GM19239 (cell line): ENCODE results near the gene AMER3.

DNA sequence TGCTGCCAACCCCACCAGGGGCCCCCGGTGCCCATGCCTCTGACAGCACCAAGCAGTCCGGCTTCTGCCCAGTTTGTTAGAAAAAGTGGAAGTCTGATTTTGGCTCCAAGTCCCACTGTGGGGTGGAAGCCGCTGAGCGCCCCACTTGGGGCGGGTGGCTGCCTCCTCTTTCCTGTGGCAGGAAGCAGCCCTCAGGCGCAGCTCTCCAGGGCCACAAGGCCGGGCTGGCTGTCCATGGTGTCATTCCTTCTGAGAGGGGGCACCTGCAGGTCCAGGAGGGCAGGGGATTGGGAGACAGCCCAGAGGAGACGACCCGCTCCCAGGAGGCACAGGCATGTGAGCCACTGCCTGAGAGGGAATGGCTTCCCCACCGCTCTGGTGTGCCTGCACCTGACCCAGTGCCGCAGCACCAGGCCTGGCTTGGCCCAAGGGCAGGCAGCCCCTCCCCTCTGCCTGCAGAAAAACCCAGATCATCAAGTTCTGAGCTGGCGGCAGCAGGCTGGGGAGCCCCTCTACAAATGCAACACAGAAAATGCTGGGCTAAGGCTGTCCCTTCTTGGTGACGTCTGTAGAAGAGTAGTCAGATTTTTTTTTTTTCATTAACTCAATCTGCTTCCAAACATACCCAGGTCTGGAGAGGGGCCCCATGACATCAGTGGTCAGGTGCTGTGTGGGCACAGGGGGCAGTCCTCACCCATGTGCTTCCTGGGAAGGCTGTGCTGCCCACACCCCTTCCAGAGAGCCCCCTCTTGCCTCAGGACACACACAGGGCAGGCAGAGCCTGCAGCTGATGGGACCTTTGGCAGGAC, 38.4 kb downstream of the HS6ST1 start:
- RRBS = no CpG with 5 or more reads among the region's 13 CpGs

DNA sequence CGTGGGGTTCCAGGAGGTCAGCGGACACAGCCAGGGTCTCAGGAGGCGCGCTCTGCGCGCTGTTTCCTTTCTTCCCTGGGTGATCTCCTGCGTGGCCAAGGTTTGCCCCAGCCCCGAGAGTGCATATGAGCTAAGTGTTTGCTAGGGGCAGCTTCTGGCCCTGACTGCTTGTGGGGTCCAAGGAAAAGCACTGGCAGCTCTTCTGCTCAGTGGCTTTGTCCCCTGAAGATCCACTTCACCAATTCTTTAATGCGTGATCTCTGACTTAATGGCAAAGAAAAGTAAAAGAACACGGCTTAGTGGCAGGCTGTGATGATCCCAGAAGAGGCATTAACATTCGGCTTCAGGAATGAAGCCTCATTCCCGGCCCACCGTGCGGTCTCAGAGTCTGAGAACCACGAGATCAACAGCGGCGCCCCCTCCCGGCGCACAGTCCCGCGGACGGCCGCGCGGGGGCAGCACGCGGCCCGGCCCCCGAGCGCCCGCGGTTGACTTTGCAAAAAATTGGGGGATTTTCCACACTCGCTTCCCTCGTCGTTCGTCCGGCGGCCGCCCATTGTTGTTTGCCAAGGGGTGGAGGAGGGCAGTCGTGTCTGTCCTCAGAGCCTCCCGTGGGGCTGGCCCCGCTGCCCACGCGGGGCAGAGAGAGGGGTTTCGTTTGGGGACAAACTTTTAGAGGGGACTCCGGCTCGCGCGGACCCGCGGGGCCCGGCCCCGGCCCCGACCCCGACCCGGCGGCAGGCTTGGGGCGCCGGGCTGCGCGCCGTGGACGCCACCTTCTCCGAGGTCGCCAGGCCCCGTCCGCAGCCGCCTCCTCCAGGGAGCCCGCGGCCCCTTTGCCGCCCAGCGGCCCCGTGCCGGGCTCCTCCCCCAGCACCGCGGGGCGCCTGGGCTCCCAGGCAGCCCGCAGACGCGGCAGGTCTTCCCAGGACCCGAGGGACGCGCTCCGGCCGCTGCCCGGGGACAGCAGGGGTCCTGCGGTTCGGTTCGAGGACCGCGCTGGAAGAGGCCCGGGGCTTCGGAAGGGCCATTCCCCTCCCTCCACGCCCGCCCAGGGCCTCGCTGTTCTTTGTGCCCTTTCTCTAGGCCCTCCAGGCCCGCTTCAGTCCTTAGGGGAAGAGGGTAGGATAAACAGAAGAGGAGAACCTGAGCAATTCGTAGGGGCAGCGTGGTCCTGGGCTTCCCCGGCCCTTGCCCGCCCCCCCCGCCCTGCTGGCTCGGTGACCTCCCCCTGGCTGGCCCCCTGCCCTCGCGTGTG, 3.3 kb upstream of the HS6ST1 start:
- RRBS = 3% methylated on average over 42 of the region's 105 CpGs

DNA sequence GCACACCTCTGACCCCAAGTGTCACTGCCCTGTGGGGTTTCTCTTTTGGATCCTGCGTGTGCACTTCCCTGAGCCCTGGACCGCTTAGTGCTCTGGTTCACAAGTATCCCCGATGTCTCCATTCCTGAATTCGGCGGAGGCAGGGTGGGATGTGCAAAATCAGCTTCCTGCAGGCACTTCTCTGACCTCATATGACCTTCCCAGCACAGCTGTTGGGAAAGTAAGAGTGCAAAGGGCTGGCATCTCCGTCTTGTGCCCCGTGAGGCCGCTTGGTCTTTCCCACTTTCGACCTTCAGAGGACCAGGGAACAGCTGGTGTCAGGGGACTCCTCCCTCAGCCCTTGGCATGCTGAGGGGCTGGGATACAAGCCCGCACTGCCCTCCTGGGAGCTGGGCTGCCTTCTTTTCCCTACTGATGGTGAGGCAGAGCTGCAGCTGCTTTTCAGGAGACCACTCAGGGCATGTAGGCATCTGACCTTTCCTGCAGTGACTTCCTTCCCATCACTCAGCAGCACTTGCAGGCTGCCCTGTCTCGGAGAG, 277.1 kb upstream of the HS6ST1 start:
- RRBS = no CpG with 5 or more reads among the region's 11 CpGs

GRCh38 chr2:129243408-129243607, 736.2 kb upstream of the RAB6C start:
- RRBS = no CpG with 5 or more reads among the region's 2 CpGs

DNA sequence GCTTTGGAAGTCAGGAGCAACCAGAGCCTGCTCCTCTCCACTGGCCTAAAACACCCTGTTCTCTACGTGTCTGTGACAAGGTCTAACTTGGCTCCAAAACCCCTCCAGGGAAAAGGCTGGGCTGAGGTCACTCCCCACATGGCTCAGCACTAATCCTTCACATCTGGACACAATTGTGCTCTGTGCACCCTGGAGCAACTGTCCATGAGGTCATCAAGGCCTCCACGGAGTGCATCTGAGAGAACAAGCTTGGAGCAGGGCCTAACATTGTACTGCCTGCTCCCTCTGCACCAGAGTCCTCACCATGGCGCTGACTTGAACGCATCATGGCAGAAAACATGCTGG, 49.8 kb upstream of the RAB6C start:
- RRBS = no CpG with 5 or more reads among the region's 4 CpGs

- RRBS = no CpG with 5 or more reads among the region's 7 CpGs
Measured at GRCh38 chr2:129981621-129982098, 2.2 kb downstream of the RAB6C start.

- RRBS = 95% methylated on average over 4 of the region's 17 CpGs
Measured at GRCh38 chr2:130154886-130155508, 10.1 kb upstream of the CCDC74B start.

DNA sequence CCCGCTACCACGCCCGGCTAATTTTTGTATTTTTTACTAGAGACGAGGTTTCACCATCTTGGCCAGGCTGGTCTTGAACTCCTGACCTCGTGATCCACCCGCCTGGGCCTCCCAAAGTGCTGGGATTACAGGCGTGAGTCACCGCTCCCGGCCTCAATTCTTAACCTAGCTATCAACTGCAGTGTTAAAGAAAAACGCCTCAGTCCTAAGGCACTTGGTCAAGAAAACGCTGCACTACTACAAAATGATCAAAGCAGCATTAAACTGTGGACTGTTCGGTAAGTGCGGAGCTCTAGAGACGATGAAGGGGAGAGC, 1.0 kb downstream of the SMPD4 start:
- RRBS = no CpG with 5 or more reads among the region's 14 CpGs

DNA sequence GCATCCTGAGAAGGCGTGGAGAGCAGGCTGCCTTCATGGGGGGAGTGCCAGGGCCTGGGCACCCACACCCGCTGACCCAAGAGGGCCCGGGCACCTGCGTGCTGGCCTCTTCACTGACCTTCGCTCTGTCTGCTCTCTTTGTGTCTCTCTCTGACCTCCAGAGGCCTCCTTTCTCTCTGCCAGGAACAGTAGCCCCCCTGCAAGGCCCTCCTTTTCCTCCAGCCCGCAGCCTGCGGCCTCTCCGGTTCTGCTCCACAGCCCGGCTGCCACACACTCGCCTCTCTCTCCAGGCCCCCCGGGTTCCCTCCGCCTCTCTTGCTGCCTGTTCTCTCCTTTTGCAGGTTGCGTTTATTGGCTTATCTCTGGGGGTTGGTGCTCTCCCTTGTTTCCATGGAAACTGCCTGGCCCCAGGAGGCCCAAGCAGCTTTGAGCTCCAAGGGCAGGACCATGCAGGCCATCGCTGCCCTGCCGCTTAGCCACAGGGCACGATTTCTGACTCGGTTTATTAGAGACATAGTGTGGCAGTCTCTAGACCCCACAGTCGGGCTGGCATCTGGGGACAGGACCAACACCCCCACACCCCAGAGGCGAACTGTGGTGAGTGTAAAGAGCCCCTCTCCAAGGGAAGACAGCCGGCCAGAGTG, 1.7 kb downstream of the MZT2B start:
- RRBS = no CpG with 5 or more reads among the region's 20 CpGs

- RRBS = no CpG with 5 or more reads among the region's 1 CpG
Measured at GRCh38 chr2:130274729-130274928, 67.3 kb downstream of the CCDC115 start.

DNA sequence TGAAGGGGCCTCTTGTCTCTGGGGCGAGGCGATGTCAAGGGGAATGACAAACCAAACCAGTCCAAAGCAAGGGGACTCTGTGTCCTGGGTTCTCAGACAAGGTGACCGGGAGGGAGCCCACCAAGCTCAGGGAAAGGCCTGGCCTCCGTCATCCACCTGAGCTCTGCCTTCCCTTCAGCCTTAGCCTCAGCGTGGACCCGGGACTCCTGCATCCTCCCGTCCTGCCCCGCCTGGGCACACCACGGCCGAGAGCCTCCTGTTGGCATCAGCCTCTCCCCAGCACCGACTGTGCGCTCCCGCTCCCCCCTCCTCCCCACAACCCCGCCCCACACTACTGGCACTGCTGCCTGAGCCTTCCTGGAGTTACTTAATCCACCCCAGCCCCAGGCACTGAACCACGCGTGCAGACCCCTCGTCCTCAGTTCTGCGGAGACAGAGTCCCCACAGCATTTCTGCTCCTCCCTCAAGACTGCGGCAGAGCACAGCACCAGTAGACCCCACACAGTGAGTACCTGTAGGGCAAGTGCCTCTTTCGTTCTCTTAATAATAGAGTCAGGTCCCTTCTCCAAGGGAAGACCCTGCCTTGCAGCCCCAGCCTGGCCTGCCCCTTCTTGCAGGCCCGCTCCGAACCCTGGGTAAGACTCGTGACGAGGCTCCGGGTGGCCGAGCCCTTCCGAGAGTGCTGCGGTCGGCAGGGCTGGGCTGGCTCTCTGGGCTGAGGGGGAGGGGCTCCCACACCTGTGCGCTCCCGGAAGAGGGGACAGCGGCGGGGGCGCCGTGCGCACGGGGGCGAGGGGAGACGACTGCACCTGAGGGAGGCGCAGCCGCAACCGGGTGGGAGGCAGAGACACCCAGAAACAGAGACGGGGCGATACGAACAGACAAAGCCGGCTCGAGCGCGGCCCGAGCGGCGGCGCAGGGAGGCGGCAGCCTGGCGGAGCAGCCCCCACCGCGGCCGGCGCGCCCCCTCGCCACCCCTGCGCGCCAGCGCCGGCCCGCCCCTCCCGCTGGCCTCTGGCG, at the start of gene AMER3:
AMER3 (plus strand) TSS at position 370 of the 1,020 bp plus-strand sequence.
- RRBS = 3% methylated on average over 45 of the region's 68 CpGs

GRCh38 chr2:130791146-130791680, 35.9 kb downstream of the AMER3 start:
- RRBS = no CpG with 5 or more reads among the region's 8 CpGs

DNA sequence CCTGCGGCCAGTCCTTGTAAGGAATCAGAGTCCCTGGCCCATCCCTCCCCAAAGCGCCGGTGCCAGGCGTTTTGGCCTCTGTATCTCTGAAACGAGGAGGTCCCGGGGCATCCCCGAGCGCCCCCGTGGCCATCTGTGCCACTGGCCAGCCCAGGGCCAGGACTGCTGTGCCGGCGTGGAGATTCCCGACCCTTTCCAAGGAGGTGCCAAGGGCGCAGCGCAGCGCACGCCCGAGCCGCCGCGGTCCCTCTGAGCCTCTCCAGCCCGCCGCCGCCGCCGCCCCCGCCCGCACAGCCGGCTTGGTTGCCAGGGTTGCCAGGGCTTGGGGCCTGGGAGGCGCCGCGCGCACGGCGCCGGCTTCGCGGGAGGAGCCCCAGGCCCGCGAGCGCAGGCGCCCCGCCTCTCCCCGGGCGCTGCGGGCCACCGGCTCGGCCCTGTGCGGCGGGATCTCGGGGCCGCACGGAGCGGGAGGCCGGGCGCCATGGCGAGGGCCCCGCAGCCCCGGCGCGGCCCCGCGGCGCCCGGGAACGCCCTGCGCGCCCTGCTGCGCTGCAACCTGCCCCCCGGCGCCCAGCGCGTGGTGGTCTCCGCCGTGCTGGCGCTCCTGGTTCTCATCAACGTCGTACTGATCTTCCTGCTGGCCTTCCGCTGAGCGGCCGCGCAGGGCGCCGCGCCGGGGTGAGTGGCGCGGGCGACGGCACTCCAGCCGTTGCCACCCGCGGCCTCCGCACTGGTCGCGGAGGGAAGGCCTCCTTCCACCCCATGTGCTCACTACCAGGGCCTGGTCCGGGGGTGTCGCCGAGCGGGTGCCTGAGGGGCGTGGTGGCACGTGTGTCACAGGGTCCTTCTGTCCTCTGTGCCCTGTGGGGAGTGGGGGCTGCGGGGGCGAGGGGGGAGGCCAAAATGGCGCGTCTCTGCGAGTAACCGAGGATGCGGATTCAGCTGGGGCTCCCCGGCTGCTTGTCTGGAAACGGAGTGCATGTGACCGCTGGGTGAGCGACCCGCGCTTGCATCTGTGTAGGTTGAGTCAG, 58.3 kb downstream of the FAM168B start:
- RRBS = 6% methylated on average over 40 of the region's 114 CpGs

GRCh38 chr2:131046906-131047809, 46.1 kb downstream of the FAM168B start:
- RRBS = no CpG with 5 or more reads among the region's 19 CpGs

- RRBS = no CpG with 5 or more reads among the region's 32 CpGs
Measured at GRCh38 chr2:131394513-131394969, 30.6 kb upstream of the RAB6D start.

DNA sequence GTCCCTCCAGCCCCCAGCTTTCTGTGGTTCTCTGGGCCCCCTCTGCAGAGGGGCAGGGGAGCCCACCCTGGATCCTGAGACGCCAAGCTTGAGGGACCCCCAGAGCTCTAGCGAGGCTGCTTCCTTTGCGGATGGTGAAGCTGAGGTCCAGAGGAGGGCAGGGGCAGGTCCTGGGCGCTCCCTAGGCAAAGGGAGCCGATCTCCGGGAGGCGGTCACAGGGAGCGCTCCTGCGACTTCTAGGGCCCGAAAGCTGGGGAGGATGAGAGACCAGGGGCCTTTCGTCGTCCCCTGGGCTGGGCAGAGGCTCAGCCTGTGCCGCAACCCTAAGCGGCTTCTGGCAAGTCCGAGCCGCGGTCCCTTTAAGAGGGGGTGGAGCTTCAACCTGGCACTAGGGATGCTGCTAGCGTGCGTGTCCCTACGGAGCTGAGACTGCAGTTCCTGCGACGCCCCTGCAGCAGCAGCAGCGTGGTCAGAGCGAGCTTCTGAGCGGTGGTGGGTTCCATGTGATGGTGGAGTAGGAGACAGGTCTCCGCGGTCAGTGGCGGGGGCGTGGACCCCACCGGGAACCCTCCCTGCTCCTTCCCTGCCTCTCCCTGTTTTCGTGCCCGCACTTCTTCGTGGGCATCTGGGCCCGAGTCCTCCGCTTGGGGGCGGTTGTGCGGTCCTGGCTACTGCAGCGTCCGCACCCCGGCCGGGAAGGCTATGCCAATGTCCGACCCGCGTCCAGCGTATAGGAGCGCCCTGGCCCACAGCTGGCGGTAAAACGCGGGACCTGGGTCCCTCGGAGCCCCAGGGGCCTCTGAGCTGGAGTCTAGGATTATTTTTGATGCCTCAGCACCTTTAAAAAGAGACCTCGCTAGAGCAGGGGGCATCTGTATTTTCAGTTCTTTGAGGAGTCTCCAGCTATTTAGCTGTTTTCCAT, 154.6 kb downstream of the CCDC74A start:
- RRBS = no CpG with 5 or more reads among the region's 51 CpGs

DNA sequence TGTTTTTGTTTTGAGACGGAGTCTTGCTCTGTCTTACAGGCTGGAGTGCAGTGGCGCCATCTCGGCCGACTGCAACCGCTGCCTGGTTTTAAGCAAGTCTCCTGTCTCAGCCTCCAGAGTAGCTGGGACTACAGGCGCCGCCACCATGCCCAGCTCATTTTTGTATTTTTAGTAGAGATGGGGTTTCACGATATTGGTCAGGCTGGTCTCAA, 155.3 kb downstream of the CCDC74A start:
- RRBS = no CpG with 5 or more reads among the region's 8 CpGs

- RRBS = 1% methylated on average over 14 of the region's 37 CpGs
Measured at GRCh38 chr2:132670522-132671057, 585 bp upstream of the LYPD1 start.

DNA sequence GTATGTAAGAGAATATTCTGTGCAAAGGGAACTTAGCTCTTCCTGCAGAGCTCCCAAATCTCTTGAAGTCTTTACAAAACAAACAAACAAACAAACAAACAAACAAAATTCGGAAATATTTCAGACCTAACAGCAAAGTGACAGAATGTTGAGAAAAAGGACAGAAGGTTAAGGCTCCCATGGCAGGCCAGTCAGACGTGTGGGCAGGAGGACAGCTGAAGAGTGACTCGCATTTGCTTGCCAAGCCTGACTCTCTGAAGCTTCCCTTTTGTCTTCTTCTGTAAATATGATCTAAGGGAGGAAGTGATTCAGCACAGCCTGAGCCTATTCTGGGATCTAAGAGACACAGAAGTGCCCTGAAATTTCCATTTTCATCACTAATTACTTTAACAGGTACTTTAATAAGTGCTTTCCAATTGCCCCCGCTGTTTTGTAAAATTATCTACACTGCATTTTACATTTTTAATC, 134.0 kb upstream of the LYPD1 start:
- RRBS = no CpG with 5 or more reads among the region's 4 CpGs

GRCh38 chr2:133641311-133642101, 73.2 kb upstream of the NCKAP5 start:
- RRBS = no CpG with 5 or more reads among the region's 2 CpGs